Mesangial cell (primary cell): Measurements from ENCODE around the genes ERVMER34-1, TMEM165 and HOPX.

GRCh38 chr4:52750834-52752037, at the start of gene ERVMER34-1:
Gene ERVMER34-1, minus strand, starts transcription at chr4:52751425.
- RAMPAGE, long total RNA = start-site peak on the minus strand at chr4:52751425-52751481, 9 reads

GRCh38 chr4:52853290-52853730, 8.8 kb upstream of the RASL11B start:
- RAMPAGE, long total RNA = no peak

DNA sequence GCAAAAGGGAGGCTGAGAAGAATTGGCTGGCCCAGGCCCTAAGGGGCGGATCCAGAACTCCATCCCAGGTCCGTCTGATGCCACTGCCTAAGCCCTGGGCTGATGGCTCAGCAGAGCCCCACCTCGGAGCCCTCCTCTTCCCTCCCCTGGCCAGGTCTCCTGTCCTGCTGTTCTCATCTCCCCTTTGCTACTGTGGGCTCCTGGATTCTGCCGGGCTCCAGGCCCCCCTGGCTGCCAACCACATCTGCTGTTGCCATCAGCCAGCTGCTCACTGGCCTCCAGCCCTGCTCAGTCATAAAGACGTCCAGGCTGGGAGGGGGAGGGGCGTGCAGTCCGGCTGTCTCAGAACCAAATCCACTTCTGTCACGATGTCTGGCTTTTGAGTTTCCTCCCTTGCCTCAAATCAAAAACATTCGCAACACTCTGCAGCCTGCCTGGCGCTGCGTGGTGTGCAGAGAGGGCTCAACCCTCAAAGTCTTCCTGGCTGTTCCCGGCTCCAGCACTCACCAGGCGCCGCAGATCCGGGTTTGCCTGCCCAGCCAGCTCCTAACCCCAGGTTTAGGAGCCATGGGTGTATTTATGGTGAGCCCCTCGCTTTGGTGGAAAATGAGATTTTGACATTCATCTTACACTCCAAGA, 7.1 kb downstream of the RASL11B start:
- RAMPAGE, long total RNA = no peak

DNA sequence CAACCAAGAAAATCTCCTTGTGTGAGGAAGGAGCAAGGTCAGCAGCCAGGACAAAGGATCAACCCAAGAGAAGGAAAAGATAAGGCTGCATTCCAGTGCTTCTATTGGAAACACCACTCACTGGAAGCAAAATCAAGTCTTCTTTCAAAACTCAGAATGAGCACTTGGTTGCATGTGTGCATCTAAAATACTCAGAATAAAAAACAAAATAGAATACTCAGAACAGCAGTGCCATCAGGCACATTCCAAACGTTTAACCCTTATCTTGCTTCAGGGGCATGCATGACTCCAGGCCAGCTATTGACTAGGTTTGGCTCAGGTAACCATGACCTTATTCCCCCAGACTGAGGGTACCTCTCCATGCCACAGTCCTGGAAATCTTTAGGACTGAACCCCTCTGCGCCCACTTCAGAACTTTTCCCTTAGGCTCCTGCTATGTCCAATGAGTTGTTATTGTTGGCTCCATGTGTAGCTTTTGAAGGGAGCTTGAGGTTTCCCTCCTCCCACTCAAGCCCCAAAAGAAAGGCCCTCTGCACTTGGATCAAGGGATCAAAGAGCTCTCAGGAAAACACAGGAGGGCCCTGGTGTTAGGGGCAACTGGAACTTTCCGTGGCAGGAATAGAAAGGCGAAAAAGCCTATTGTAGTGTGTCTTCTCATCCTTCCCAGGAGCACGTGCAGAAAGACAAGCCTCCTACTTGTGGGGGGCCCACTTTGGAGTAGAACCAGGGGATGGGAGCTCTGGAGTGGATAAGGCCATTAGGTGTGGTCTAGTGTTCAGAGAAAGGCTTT, 134.9 kb downstream of the RASL11B start:
- RAMPAGE, long total RNA = no peak

GRCh38 chr4:53479123-53479556, 101.7 kb downstream of the FIP1L1 start:
- RAMPAGE, long total RNA = no peak

GRCh38 chr4:53557973-53558738, 33.1 kb downstream of the LNX1 start:
- RAMPAGE, long total RNA = no peak

- RAMPAGE, long total RNA = no peak
Observed at GRCh38 chr4:53919810-53920183, 144.6 kb downstream of the CHIC2 start.

DNA sequence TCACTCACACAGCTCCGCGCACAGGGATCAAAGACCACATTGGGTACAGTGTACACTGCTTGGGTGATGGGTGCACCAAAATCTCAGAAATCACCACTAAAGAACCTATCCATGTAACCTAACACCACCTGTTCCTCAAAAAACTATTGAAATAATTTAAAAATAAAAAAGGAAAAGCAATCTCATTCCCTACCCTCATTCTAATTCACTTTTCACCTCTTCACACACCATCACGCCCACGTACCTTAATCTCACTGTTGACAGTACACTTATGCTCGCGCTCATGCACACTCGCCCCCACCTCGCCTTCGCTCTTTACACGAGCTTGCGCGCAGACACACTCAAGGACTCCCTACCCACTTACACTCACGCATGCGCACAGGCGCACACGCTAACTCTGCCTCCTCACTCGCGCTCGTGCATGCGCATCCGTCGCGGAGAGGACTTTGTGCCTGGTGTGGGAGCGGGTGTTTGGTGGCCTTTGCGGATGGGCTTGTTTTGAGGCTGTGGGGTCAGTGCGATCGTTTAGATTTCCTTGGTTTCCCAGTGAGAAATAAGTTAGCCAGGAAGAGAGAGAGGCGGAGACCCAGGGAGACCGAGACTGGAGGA, 8.3 kb upstream of the GSX2 start:
- RAMPAGE, long total RNA = no peak

DNA sequence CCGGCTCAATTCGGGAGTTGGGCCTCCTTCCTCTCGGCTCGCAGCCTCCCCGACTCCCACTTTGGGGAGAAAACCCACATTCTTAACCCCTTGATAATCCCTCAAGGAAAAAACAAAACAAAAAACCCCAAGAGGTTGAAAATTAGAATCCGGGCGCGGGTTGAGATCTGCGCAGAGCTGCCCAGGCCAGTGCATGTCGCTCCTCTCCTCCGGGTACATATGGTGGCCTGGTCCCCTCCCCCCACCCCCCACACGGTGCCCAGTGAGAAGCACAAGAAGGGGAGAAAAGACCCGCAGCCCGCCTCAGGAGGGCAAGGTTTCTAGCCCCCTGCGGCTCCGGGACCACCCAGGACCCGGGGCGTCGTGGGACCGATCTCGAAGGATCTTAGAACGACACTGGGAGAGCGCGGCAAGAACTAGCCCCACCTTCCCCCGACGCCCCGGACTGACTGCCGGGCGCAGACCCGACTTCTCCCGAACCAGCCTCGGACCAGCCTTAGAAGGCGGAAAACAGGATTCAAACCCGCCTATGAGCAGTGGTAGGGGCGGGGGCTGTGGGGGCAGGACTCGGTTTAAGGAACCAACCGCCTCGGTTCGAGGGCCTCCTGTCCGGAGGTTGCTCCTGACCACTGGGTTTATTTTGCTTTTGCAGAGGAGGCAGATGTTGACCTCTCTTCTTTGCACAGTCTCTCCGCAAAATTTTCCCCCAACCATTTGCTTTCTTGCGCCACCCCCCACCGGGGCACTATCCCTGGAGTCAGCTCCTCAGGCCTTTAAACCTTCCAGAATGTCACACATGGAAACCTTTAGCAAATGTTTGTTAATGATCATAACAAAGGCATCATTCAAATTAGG, 2.4 kb upstream of the PDGFRA start:
- RAMPAGE, long total RNA = no peak

- RAMPAGE, long total RNA = no peak
Observed at GRCh38 chr4:54233223-54234217, 4.4 kb downstream of the PDGFRA start.

- RAMPAGE, long total RNA = no peak
Observed at GRCh38 chr4:54539410-54540064, 118.2 kb upstream of the KIT start.

DNA sequence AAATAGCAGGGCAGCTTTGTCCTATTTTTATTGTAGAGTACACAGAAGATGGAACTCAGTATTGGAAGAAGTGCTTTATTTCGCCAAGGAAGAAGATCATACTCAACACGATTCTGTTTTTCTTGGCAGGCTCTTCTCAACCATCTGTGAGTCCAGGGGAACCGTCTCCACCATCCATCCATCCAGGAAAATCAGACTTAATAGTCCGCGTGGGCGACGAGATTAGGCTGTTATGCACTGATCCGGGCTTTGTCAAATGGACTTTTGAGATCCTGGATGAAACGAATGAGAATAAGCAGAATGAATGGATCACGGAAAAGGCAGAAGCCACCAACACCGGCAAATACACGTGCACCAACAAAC, 37.6 kb downstream of the KIT start:
- RAMPAGE, long total RNA = no peak

GRCh38 chr4:55395237-55396276, at the start of gene TMEM165:
Gene TMEM165, plus strand, starts transcription at chr4:55395957.
- RAMPAGE, long total RNA = no peak

- RAMPAGE, long total RNA = no peak
Observed at GRCh38 chr4:55619073-55619439, 17.0 kb downstream of the NMU start.

GRCh38 chr4:56253651-56254301, 133.5 kb downstream of the AASDH start:
- RAMPAGE, long total RNA = no peak

DNA sequence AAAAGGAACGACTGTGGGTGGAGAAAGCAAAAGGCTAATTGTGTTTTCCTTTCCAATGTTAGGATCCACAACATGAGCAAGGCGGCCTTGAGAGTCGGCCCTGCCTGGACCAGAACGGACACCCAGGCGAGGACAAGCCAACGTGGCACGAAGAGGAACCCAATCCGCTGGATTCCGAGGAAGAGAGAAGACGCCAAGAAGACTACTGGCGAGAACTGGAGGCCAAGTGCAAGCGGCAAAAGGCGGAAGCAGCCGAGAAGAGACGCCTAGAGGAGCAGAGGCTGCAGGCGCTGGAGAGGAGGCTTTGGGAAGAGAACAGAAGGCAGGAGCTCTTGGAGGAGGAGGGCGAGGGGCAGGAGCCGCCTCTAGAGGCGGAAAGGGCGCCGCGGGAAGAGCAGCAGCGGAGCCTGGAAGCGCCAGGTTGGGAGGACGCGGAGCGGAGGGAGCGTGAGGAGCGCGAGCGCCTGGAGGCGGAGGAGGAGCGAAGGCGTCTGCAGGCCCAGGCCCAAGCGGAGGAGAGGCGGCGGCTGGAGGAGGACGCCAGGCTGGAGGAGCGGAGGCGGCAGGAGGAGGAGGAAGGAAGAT, 73.2 kb downstream of the AASDH start:
- RAMPAGE, long total RNA = no peak

GRCh38 chr4:56658244-56658797, 22.8 kb downstream of the HOPX start:
- RAMPAGE, long total RNA = no peak

DNA sequence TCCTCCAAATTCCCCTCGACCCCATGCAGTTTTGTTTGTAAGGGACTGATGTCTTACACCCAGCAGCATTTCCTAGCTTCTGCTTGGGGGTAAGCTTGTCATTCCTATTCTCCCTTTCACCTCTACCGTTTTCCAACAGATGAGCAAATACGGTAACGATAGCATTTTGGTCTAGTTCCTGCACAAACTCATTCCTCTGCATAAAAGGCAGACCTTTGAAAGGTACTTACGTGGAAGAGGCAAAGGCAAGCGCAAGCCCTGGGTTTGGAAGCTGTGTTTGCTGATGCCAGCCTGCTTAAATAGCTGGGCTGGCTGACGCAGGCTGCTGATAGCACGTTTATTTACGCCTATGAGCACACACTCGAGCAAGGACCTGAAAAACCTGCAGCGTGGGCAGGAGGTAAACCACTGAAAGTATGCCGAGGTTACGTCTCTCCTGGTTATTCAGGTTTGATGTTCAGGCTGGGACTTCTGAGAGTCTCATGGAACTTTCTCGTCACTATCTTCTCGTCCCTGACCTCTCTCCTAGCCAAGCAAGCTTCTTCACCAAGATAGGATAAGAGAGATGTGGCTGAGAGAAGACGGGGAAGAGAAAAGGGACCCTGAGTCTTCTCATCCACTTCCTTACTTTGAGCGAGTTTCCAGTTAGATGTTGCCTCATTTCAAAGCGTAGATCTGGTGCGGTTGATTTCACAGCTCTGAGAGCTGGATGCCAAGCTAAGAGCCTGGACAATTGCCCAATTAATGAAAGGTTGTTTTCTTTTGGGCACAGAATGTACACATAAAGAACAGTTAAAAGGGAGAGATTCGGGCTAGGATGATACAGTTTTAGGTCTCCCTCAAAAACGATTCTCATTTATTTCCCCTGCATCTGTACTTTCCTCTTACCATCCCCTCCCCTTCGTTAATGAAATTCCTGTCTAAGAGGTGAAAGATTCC, at the start of gene HOPX:
TSS of gene HOPX (minus strand) at position 272 of the 939 bp plus-strand sequence.
- RAMPAGE, long total RNA = no peak

DNA sequence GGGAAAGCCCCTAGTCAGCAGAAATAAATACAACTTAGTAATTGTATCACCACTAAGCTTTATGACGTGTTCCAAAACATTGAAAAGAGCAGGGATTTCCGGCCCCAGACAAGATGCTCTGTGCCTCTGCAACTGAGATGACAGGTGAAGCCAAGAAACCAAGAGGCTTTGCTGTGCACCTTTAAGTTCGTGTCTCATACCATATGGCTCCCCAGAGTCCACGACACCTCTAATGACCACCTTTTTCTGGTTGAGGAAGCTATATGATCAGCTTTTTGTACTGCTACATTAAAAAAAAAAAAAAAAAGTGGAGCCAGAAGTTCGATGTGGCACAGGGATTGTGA, 58.5 kb downstream of the SPINK2 start:
- RAMPAGE, long total RNA = no peak

DNA sequence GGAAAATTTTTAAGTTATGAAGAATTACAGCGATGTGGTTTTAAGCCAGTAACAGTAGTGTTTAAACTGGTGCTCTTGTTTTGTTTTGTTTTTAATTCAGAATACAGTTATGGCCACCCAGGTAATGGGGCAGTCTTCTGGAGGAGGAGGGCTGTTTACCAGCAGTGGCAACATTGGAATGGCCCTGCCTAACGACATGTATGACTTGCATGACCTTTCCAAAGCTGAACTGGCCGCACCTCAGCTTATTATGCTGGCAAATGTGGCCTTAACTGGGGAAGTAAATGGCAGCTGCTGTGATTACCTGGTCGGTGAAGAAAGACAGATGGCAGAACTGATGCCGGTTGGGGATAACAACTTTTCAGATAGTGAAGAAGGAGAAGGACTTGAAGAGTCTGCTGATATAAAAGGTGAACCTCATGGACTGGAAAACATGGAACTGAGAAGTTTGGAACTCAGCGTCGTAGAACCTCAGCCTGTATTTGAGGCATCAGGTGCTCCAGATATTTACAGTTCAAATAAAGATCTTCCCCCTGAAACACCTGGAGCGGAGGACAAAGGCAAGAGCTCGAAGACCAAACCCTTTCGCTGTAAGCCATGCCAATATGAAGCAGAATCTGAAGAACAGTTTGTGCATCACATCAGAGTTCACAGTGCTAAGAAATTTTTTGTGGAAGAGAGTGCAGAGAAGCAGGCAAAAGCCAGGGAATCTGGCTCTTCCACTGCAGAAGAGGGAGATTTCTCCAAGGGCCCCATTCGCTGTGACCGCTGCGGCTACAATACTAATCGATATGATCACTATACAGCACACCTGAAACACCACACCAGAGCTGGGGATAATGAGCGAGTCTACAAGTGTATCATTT, 3.1 kb downstream of the REST start:
- RAMPAGE, long total RNA = no peak